Vagina (tissue), 1 donor: ENCODE measurements around the genes CCDC117 and NF2.

- PRO-cap: no peak
- RAMPAGE, long total RNA: no peak
Measured at GRCh38 chr22:27799630-27800158, 1.9 kb downstream of the MN1 start.

DNA sequence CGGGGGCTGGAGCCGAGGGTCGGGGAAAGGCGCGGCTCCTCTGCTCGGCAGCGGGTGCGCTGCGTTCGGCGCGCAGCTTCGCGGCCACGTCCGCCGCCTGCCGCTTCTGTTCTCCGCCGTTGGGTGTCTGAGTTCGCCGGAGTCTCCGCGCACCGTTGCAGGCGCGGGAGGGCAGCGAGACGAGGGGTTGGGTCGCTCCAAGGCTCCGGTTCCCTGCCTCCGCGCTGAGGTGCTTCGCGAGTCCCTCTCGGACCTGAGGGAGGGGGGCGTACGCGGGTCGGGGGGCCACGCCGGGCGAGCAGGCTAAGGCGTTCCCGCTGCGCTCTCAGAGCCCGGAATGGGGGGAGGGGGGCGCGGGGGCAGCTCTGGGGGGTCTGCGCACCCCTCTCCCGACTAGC is 283 bp downstream of the MN1 start:
- PRO-cap: bidirectional peak, plus-strand start at position 160 of the sequence, minus-strand start at position 129 of the sequence
- RAMPAGE, long total RNA: start-site peak on the minus strand centred at position 291 of the sequence, 73 bp wide, 6 reads

GRCh38 chr22:27827606-27828585 is 26.3 kb upstream of the MN1 start:
- PRO-cap: unidirectional peak, plus-strand start at chr22:27828129
- RAMPAGE, long total RNA: no peak

GRCh38 chr22:27930347-27930671 is 11.3 kb upstream of the PITPNB start:
- PRO-cap: no peak
- RAMPAGE, long total RNA: no peak

DNA sequence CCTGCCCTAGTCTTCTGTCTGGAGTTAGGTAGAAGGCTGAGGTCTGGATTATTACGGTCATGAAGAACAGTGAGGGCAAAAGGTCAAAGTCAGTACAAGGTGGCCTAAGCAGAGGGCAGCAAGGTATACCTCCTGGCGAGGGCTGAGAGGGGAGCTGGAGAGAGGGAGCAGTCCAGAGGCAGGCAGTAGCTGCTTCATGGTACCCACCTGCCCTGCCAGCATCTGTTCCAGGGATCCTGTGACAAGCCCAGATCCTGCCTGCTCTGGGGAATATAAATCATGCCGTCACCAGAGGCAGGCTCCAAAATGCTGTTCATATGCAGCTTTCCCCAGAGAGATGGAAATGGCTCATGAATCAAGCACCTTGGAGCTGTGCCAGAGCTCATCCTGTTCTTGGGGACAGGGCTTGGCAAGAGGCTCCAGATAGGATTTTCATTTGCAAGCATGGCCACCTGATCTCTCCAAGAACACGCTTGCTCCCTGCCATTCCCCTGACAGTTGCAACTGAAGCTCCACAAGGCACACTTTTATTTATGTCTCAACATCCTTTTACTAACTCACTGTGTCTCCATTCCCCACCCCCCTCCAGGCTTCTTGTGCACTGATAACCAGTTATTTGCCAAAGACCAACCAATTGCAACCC is 115.7 kb upstream of the PITPNB start:
- PRO-cap: no peak
- RAMPAGE, long total RNA: no peak

DNA sequence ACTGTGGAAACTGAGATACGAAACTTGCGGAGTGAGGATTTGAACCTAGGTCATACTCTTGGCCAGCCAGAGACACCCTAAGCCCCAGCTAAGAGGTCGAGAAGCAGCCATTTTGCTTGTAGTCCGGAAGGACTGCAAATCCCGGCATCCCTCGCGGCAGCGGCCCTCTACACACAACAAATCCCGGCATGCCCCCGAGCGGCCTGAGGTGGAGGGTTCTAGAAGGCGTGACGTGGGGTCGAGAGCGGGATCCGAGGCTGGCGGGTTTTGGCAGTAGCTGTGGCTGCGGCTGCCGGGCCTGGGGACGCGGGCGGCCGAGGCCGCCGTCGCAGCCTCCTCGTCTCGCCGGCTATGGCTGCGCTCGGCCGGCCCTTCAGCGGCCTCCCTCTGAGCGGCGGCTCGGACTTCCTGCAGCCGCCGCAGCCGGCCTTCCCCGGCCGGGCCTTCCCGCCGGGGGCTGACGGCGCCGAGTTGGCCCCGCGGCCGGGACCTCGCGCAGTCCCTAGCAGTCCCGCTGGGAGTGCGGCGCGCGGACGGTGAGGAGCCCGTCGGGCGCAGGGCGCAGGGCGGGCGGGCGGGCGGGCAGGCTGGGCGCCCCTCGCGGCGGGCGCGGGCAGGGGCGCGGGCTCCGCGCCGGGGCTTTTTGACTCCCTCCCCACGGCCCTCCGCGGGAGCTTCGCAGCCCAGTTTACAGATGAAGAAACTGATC is at the start of gene CCDC117:
TSS of gene CCDC117 (plus strand) at position 197 of the 709 bp plus-strand sequence.
- PRO-cap: bidirectional peak, plus-strand start at position 233 of the sequence, minus-strand start at position 114 of the sequence
- RAMPAGE, long total RNA: no peak

- PRO-cap: no peak
- RAMPAGE, long total RNA: no peak
Measured at GRCh38 chr22:28773685-28773949, 1.1 kb downstream of the CCDC117 start.

- PRO-cap: no peak
- RAMPAGE, long total RNA: no peak
Measured at GRCh38 chr22:28818342-28819243, 46.1 kb downstream of the CCDC117 start.

- PRO-cap: no peak
- RAMPAGE, long total RNA: no peak
Measured at GRCh38 chr22:28819244-28820058, 47.0 kb downstream of the CCDC117 start.

DNA sequence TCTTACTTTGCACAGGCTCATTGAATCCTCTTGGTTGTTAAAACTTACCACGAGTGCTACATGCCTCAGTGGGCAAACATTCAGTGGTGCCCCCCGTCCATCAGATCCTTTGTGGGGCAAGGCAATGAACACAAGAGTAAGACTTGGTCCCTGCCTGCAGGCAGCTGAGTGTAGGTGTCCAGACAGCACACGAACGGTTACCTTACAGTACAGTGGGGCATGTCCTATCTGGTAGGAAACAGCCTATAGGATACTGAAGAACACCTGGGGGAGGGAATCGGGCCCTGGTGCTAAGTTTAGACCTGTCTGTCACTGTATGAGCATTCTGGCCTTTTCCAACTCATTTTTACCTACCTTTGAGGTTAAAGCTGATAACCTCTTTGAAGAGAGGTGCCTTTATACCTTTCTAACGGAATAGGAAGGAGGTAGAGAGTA is 8.8 kb downstream of the ZNRF3 start:
- PRO-cap: no peak
- RAMPAGE, long total RNA: no peak

- PRO-cap: unidirectional peak, minus-strand start at chr22:29154568
- RAMPAGE, long total RNA: start-site peak on the plus strand at chr22:29154698-29154794, 5 reads
Measured at GRCh38 chr22:29154361-29154947, 51.2 kb upstream of the EMID1 start.

- PRO-cap: no peak
- RAMPAGE, long total RNA: no peak
Measured at GRCh38 chr22:29269074-29269305, 922 bp downstream of the EWSR1 start.

DNA sequence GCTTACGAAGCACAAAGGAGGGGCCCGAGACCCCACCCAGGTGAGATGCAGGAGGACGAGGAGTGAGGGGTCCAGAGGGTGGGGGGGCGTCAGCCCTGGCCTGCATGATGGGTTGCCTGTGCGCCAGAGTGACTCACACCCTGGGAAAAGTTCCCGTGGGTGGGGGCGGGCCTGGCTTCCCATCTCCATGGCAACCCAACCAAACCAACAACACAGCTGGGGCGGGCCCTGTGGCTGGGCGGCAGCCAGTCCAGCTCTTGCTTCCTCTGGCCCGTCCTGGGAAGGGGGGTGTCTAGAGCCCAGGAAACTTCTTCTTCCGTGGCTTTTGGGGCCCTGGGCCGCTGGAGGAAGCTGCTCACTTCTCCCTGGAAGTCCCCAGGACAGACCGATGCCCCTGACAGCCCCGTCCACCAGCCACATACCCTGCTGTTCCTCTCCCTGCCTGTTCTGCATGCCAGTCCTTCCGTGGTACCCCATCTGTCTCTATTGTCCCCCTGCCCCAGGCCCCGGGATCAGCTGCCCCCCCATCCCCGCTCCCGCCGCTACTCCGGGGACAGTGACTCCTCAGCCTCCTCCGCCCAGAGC is 4.4 kb downstream of the RASL10A start:
- PRO-cap: bidirectional peak, plus-strand start at position 321 of the sequence, minus-strand start at position 118 of the sequence
- RAMPAGE, long total RNA: no peak

GRCh38 chr22:29311544-29312131 is 3.9 kb downstream of the RASL10A start:
- PRO-cap: no peak
- RAMPAGE, long total RNA: no peak

GRCh38 chr22:29318446-29318968 is 3.0 kb upstream of the RASL10A start:
- PRO-cap: no peak
- RAMPAGE, long total RNA: no peak

- PRO-cap: bidirectional peak, plus-strand start at chr22:29603566, minus-strand start at chr22:29603285
- RAMPAGE, long total RNA: no peak
Measured at GRCh38 chr22:29603013-29603450, 401 bp upstream of the NF2 start.

DNA sequence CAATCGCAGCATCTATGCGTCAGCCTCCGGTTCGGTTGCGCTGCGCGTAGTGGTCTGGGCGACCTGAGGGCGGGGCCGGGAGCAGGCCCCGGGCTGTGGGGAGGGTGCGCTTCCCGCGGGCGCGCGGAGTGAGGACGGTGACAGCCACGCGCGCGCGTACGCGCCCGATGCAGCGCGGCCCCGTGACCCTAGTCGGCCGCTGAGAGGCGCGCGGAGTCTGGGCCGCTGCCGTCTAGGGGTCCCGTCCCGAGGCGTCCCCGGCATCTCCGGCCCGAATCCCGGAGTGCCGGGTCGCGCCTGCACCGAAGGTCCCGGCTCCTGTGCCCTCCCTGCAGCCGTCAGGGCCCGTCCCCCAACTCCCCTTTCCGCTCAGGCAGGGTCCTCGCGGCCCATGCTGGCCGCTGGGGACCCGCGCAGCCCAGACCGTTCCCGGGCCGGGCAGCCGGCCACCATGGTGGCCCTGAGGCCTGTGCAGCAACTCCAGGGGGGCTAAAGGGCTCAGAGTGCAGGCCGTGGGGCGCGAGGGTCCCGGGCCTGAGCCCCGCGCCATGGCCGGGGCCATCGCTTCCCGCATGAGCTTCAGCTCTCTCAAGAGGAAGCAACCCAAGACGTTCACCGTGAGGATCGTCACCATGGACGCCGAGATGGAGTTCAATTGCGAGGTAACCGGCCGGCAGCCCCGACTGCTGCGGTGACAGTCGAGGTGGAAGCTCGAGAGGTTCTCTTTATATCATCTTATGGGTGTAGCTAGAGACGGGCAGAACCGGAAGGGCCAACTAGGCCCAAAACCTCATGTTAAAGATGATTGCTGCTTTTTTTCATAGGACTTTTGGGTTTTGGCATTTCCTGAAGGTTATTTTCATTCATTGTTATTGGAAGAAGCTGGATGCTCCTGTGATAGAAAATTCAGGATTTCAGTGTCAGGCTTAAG is at the start of gene NF2:
TSS of gene NF2 (plus strand) at position 183 of the 931 bp plus-strand sequence.
- PRO-cap: bidirectional peak, plus-strand start at position 116 of the sequence, minus-strand start outside the sequence
- RAMPAGE, long total RNA: start-site peak on the plus strand centred at position 174 of the sequence, 8 bp wide, 21 reads

DNA sequence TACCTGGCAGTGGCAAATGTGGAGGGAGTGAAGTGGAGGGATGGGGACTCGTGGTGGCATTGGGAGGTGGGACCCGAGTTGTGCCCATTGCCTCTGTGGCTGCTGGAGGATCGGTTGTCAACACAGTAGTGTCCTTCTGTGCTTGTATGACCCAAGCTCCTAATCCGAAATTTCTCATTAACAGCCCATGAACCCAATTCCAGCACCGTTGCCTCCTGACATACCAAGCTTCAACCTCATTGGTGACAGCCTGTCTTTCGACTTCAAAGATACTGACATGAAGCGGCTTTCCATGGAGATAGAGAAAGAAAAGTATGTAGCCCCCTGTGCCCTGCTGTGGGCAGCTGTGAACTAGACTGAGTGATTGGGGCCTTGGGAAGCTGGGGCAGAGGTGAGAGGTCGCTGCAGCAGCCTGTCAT is 41.8 kb upstream of the CABP7 start:
- PRO-cap: no peak
- RAMPAGE, long total RNA: start-site peak on the plus strand centred at position 209 of the sequence, 317 bp wide, 18 reads

- PRO-cap: no peak
- RAMPAGE, long total RNA: no peak
Measured at GRCh38 chr22:29902745-29903290, 19.8 kb downstream of the MTMR3 start.

DNA sequence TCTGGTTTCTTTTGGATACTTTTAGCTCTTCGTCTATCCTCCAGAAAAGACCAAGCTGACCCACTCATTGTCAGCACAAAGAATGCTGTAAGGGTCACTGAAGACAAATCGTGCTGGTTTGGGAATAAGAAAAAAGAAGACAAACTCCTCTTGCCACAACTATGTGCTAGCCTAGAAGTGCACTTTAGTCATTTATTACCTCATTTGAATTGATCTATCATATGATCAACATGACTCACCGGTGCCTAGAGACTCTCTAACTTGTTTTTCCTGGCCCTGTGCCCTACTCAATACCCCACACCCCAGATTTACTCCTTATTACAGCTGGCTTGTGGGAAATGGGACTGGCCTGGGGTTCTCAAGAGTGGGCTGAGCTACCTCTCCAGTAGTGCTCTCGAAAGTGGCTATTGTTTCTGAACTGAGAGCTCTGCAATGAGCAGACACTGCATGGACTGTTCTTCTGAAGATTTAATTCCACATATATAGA is 35.9 kb upstream of the HORMAD2 start:
- PRO-cap: no peak
- RAMPAGE, long total RNA: no peak